ENCODE data around the genes NDUFS6, IRX2 and IRX1.

DNA sequence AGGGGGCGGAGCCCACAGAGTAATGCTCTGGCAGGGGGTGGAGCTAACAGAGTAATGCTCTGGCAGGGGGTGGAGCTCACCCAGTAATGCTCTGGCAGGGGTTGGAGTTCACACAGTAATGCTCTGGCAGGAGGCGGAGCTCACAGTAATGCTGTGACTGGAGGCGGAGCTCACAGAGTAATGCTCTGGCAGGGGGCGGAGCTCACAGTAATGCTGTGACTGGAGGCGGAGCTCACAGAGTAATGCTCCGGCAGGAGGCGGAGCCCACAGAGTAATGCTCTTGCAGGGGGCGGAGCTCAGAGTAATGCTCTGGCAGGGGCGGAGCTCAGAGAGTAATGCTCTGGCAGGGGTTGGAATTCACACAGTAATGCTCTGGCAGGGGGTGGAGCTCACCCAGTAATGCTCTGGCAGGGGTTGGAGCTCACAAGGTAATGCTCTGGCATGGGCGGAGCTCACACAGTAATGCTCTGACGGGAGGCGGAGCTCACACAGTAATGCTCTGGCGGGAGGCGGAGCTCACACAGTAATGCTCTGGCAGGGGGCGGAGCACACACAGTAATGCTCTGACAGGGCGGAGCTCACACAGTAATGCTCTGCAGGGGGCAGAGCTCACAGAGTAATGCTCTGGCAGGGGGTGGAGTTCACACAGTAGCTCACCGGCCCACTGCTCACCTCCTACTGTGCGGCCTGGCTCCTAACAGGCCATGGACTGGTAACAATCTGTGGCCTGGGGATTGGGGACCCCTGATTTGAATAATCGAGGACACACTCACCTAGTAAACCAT is 47.1 kb upstream of the LPCAT1 start:
- PRO-cap = no peak

DNA sequence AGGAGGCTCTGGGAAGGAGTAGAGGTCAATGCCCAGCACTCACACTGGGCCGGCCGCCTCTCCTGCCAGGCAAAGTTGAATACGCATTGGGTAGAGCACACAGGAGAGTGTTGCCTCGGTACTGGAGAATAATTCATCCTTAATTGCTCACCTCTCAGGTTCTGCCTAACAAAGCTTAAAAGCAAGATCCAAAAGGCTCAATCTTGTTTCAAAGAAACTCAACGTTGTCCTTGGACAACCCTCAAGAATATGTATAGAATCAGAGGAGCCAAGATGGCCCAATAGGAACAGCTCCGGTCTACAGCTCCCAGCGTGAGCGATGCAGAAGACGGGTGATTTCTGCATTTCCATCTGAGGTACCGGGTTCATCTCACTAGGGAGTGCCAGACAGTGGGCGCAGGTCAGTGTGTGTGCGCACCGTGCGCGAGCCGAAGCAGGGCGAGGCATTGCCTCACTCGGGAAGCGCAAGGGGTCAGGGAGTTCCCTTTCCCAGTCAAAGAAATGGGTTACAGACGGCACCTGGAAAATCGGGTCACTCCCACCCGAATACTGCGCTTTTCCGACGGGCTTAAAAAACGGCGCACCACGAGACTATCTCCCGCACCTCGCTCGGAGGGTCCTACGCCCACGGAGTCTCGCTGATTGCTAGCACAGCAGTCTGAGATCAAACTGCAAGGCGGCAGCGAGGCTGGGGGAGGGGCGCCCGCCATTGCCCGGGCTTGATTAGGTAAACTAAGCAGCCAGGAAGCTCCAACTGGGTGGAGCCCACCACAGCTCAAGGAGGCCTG is 89.9 kb downstream of the MRPL36 start:
- PRO-cap = no peak

DNA sequence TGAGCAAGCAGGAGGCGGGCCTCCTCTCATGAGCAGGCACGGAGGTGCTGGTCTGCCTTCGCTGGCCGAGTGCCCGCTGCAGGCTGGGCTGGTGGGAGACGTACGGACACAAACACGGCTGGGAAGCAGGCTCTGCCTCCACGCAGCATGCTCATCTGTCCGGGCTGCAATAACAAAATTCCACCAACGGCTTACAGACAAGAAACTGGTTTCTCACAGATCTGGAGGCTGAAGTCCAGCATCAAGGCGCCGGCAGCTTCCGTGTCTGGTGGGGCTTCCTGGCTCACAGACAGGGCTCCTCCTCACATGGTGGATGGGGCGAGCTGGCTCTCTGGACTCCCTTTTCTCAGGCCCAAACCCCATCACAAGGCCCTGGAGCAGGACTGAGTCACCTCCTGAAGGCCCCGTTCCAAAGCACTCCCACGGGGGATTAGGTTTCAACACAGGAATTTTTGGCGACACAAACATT is 5.2 kb downstream of the MRPL36 start:
- PRO-cap = no peak

GRCh38 chr5:1800766-1801558 is at the start of gene NDUFS6:
TSS of gene NDUFS6 (plus strand) at chr5:1801407.
- PRO-cap = bidirectional peak, plus-strand start at chr5:1801406, minus-strand start at chr5:1801311

DNA sequence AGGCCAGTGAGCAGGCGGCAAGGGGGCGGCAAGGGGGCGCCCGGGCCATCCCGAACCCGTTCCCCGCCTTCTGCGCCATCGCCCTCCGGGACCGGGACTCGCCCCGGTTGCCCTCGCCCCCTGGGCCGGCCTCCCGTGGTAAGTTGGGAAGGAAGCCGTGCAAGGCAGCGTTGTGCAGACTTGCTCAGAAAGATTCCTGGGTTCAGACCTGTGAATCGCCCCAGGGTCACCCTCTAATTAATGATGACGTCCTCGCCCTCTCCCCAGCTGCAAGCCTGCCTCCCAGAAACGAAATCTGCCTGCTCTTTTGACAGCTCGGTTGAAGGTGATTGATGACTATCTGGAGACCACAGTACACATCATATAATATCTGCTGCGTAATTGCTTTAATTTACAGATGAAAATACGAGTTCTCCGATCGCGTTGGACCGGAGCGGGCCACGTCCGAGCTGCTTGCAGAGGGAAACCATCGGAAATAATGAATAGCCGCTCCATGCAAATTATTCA is 1.4 kb upstream of the IRX4 start:
- PRO-cap = no peak

- PRO-cap = unidirectional peak, minus-strand start at chr5:1931310
These were observed 48.2 kb upstream of the IRX4 start for GRCh38 chr5:1930453-1931699.

DNA sequence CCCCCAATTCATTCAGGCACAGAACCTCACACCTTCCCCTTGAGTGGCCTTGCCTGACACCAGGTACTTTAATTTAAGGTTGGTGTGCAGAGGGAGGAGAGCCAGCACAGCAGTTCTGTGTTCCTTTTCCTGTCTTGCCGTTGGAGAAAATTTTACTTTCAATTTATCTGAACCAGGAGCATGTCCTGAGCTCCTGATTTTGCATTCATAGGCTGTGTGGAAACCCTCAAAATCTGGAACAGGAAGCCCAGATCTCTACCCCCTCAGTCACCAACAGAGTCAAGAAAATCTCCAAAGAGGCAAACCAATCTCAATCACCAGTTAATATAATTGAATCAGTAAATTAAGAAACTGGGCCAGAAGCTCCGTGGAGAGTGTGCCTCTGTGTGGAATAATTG is 363.1 kb downstream of the IRX2 start:
- PRO-cap = no peak

DNA sequence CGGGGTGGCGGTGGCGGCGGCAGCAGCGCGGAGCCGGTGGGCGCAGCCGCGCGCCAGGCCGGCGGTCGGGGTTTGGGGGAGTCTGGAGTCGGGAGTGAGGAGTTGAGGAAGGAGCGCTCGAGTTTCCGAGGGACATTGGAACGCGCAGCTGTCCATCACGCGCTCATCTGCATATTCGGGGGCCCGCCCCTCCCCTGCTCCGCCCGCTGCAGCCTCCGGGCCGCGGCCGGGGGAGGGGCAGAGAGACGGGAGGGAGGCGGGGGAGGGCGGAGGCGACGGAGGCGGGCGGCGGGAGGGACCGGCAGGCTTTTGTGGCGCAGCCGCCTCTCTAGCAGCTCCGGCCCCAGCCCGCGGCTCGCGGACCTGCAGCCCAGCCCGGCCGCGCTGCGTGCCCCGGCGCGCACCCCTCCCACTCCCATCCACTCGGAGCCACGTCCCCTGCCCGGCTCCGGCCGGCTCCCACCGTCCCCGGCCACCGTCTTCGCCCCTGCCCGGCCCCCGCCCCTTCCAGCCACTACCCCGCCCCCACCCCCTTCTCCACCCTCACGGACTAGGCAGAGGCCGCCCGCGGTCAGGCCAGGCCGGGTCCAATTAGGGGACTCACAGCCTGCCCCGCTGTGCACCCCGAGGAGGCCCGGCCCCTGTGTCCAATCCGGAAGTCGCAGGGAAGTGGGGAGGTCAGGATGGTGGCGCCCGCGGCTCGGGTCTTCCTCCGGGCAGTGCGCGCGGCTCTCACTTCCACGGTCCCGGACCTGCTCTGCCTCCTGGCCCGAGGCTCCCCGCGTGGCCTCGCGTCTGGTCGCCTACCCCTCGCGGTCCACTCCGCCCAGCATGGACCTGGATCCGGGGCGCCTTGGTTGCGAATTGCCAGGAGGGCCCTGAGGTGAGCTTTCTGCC is at the start of gene IRX2:
TSS of gene IRX2 (minus strand) at position 96 of the 897 bp plus-strand sequence.
- PRO-cap = bidirectional peak, plus-strand start at position 239 of the sequence, minus-strand start at position 74 of the sequence; bidirectional peak, plus-strand start at position 556 of the sequence, minus-strand start at position 482 of the sequence; unidirectional peak, minus-strand start at position 760 of the sequence

DNA sequence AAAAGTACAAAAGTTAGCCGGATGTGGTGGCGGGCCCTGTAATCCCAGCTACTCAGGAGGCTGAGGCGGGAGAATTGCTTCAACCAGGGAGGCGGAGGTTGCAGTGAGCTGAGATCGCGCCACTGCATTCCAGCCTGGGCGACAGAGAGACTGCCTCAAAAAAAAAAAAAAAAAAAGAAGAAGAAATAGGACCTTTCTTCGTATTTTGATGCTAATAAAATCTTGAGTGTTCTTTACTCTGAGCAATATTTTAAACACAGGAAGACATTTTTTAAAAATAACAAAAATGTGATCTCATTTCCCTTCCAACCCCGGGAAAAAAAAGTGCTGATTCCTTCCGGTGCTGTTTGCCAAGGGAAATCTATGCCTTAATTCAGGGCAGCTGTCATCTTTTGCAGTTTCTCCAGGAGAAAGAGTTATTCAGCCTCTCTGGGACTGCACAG is 292.0 kb upstream of the IRX1 start:
- PRO-cap = no peak

- PRO-cap = no peak
These were observed 284.7 kb upstream of the IRX1 start for GRCh38 chr5:3310852-3311466.

DNA sequence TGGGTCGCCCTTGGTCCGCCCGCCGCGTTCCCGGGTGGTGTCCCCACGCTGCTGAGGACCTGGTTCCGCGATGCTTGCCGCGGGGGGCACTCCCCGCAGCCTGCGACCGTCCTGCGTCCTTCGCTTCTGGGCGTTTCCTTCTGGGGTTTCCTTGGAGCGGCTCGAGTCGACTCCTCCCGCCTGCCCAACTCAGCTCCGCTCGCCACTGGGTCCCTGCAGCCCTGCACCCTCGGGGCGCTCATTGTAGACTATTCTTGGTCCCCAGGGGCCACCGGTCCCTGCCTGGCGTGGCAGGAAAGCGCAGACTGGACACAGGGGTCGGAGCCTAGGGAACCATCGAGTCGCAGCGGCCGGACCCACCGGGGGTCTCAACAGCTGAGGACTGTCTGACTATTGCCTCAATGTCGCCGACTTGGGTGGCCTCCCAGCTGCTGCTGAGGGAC is 4.5 kb upstream of the IRX1 start:
- PRO-cap = no peak

DNA sequence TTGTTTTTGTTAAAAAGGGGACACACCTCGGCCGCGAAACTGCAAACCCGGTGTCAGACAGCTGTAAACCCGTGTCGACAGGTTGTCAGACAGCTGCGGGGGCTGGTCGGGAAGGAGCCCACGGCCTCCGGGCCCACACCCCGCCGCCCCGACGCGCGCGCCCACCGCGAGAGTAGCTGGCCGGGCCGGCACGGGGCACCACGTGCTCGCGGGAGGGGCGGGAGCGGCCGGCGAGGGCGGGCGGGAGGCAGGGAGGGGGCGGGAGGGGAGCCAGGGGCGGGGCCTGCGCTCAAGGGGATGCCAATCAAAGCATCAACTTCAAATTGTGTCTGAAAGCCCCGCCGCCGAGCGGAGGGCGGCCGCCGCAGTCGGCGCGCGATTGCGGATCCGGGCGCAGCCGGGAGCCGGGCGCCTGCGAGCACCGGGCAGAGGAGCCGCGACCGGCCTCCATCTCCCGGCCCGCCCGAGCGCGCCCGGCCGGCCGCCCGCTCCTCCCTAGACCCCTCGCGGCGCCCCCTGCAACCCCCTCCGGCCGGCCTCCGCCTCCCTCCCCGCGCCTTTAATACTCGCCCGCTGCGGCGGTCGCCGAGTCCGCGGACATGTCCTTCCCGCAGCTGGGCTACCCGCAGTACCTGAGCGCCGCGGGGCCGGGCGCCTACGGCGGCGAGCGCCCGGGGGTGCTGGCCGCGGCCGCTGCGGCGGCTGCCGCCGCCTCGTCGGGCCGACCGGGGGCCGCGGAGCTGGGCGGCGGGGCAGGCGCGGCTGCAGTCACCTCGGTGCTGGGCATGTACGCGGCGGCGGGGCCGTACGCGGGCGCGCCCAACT is at the start of gene IRX1:
TSS of gene IRX1 (plus strand) at position 326 of the 825 bp plus-strand sequence.
- PRO-cap = bidirectional peak, plus-strand start at position 366 of the sequence, minus-strand start at position 174 of the sequence

- PRO-cap = no peak
These were observed 41.4 kb downstream of the ICE1 start for GRCh38 chr5:5463874-5464273.

DNA sequence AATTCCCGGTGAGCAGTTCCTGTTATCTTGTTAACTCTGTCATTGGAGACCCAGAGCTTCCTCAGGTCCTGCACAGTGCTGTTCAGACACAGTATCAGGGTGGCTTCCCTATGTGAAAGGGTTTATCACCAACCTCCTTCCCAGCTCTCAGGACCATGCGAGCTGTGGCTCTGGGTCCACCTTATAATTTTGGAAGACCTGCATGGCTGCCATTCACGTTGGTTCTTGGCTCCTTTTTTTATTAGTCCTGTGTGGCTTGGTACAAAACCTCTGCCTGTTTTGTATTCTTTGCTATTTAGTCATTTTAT is 211.8 kb downstream of the ICE1 start:
- PRO-cap = no peak

DNA sequence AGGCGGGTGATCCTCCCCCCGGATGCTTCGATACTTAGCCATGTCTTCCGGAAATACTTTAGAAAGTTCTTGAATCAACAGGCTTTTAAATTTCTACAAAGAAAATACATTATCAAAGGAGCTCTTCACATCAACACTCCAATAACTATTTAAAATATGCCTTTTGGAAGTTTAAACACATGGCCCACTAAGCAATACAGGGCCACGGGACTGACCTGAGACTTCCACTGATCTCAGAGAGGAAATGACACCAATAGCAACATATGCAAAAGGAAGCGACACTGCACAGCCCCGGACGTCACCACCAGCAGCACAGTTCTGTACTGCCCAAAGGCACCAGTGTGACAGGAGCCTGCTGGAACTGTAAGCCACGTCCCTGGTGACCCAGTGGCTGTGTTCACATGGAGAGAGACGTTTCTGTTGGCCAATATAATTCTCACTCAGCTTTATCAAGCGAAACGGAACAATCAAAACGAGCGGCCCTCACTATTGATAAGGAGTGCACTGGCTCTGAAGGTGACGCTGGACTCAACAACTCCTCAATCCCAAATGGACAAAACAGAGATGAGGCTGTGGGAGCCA is 5.7 kb downstream of the MED10 start:
- PRO-cap = no peak

DNA sequence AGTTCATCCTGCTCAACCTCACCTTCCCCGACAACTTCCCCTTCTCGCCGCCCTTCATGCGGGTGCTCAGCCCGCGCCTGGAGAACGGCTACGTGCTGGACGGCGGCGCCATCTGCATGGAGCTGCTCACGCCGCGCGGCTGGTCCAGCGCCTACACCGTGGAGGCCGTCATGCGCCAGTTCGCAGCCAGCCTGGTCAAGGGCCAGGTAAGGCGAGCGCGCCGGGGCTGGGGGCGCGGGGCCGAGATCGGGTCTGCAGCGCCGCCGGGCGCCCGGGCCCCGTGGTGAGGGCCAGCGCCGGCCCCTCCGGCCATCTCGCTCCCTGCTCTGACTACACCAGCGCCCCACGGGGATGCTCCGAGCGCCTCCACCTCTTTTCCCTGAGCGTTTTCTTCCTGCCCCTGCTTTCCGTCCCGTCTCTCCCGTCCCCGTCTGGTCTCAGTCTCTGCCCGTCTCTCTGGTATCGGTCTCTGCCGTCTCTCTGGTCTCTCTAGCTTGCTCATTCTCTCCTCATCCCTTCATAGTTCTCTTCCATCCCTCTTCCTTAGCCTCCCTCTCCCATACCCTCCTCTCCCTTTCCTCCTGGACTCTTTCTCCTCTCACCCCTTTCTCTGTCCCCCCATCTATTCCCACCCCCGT is 502 bp downstream of the UBE2QL1 start:
- PRO-cap = no peak

DNA sequence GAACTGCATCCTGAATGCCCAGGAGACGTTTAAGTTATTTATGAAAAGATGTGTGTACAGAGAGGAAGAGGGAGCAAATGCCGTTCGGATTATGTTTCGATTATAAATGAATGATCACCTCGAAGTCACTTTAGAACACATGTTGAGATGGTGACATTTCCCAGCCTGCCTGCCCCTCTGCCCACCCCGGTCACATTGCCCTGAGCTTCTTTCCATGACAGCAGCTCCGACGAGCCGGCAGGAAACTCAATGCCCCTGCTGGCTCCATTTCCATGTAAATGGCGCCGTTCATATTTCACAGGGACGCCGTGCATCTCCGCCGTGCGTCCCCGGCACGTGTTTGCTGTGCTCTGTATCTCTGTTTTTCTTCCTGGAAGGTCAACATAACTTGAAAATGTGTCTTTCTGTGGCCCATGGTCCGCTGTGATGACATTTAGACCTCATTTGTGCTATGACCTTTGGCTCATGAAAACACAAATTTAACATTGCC is 42.8 kb downstream of the UBE2QL1 start:
- PRO-cap = no peak

GRCh38 chr5:6582918-6584078 is 49.5 kb downstream of the NSUN2 start:
- PRO-cap = no peak

- PRO-cap = no peak
These were observed 40.3 kb downstream of the NSUN2 start for GRCh38 chr5:6592539-6593016.

- PRO-cap = no peak
These were observed 39.7 kb downstream of the NSUN2 start for GRCh38 chr5:6593164-6593469.